Endothelial cell of umbilical vein (primary cell): ENCODE data around the genes POU3F4, HDX, ZNF711, FAM133A, RPA4, NOX1 and ARL13A.

GRCh38 chrX:79258939-79259466, 108.1 kb downstream of the ITM2A start:
- PRO-cap: no peak
CAGE:
- cytosol, long polyA minus RNA: no peak
- cytosol, long polyA plus RNA: no peak
- long polyA plus RNA: no peak
- nucleus, long polyA minus RNA: no peak
- nucleus, long polyA plus RNA: no peak

- PRO-cap: no peak
CAGE:
- cytosol, long polyA minus RNA: no peak
- cytosol, long polyA plus RNA: no peak
- long polyA plus RNA: no peak
- nucleus, long polyA minus RNA: no peak
- nucleus, long polyA plus RNA: no peak
Observed at GRCh38 chrX:80692855-80693130, 116.9 kb downstream of the BRWD3 start.

DNA sequence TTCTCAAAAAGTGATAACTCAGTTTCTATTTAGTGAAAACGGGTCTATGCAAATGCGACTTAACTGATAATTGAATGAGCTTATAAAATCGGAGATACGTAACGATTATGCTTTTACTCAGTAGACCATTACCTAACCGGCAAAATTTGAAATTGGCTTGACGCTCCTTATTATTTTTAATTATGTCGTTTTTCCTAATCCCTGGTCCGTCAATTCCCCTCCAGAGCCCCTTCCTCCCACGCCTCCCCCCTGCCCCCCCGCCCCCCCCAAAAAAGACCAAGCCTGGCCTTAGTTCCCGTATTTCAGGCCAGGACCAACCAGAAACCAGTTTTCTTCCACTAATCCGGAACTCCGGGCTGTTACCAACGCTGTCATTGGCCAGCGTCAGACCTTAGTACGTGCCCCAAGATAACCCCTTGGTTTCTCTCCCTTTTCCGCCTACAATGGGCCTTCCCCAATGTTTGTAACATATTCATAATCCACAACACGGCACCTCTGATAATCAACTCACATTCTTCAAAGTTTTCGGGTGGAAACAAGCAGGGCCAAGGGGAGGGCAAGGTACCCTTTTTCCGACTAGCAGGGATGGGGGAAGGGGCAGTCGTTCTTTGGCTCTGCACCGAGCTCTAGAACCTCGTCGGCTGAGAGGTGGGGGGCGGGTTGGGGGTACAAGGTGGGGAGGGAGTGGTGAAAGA, 1.7 kb downstream of the BRWD3 start:
- PRO-cap: no peak
CAGE:
- cytosol, long polyA minus RNA: no peak
- cytosol, long polyA plus RNA: no peak
- long polyA plus RNA: no peak
- nucleus, long polyA minus RNA: start-site peak on the minus strand centred at position 319 of the sequence, 236 bp wide, 21 reads
- nucleus, long polyA plus RNA: no peak

GRCh38 chrX:83507785-83508567, at the start of gene POU3F4:
POU3F4 (plus strand) TSS chrX:83508290.
- PRO-cap: no peak
CAGE:
- cytosol, long polyA minus RNA: no peak
- cytosol, long polyA plus RNA: no peak
- long polyA plus RNA: no peak
- nucleus, long polyA minus RNA: no peak
- nucleus, long polyA plus RNA: no peak

DNA sequence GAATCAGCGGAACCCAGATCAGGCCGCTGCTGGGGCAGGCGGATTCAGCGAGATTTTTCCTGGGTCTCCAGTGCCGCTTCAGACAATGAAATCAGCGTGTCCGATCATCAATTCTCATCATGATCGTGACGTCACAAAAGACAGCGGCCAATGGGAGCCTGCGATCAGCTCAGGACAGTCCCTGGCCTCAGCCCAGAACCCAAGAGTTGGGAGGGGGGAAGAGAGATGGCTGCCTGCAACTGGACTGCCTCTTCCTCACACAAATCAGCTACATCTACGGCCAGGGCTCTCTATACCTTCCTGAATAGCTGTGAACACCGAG, at the start of gene HDX:
HDX (minus strand) TSS at position 87 of the 322 bp plus-strand sequence.
- PRO-cap: bidirectional peak, plus-strand start at position 202 of the sequence, minus-strand start at position 87 of the sequence
CAGE:
- cytosol, long polyA minus RNA: no peak
- cytosol, long polyA plus RNA: no peak
- long polyA plus RNA: no peak
- nucleus, long polyA minus RNA: start-site peak on the minus strand centred at position 63 of the sequence, 14 bp wide, 50 reads
- nucleus, long polyA plus RNA: start-site peak on the minus strand centred at position 75 of the sequence, 38 bp wide, 88 and 86 reads in 2 replicates

DNA sequence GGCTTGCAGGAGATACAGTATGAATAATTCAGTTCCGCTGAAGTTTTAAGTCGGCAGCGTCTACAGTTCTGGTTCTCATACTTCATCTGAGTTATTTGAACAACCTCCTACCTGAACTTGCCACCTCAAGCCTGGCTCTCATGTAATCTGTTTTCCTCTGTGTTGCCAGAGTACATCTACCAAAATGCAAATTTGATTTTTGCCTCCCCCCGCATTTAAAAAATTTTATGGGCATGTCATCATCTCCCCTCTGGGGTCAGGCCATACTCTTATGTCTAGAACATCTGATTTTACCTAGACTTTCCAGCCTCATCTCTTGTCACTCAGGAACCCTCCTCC, 890 bp downstream of the APOOL start:
- PRO-cap: no peak
CAGE:
- cytosol, long polyA minus RNA: no peak
- cytosol, long polyA plus RNA: no peak
- long polyA plus RNA: no peak
- nucleus, long polyA minus RNA: no peak
- nucleus, long polyA plus RNA: no peak

GRCh38 chrX:85243675-85244358, at the start of gene ZNF711:
ZNF711 (plus strand) TSS chrX:85243991.
- PRO-cap: unidirectional peak, plus-strand start at chrX:85244127
CAGE:
- cytosol, long polyA minus RNA: no peak
- cytosol, long polyA plus RNA: no peak
- long polyA plus RNA: no peak
- nucleus, long polyA minus RNA: no peak
- nucleus, long polyA plus RNA: no peak

GRCh38 chrX:85403559-85403909, 24.1 kb upstream of the POF1B start:
- PRO-cap: no peak
CAGE:
- cytosol, long polyA minus RNA: no peak
- cytosol, long polyA plus RNA: no peak
- long polyA plus RNA: no peak
- nucleus, long polyA minus RNA: no peak
- nucleus, long polyA plus RNA: no peak

GRCh38 chrX:85903604-85903981, 143.8 kb downstream of the CHM start:
- PRO-cap: no peak
CAGE:
- cytosol, long polyA minus RNA: no peak
- cytosol, long polyA plus RNA: no peak
- long polyA plus RNA: no peak
- nucleus, long polyA minus RNA: no peak
- nucleus, long polyA plus RNA: no peak

- PRO-cap: no peak
CAGE:
- cytosol, long polyA minus RNA: no peak
- cytosol, long polyA plus RNA: no peak
- long polyA plus RNA: no peak
- nucleus, long polyA minus RNA: no peak
- nucleus, long polyA plus RNA: no peak
Observed at GRCh38 chrX:93434837-93435194, 238.6 kb downstream of the NAP1L3 start.

- PRO-cap: no peak
CAGE:
- cytosol, long polyA minus RNA: no peak
- cytosol, long polyA plus RNA: no peak
- long polyA plus RNA: no peak
- nucleus, long polyA minus RNA: no peak
- nucleus, long polyA plus RNA: no peak
Observed at GRCh38 chrX:93673847-93674558, at the start of gene FAM133A. FAM133A (plus strand) TSS chrX:93674206.

DNA sequence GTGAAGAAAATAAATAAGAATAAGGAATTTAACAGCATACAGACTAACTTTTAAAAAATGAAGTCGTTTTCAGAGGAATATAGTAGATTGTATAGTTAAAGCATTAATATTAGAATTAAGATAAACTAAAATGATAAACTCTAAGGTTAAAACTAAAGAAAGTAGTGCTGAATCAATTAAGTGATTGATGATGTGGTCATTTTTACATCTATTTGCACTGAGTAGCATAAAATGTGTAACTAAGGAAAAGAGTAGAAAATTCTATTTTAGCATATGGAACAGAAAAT, 531.0 kb downstream of the FAM133A start:
- PRO-cap: no peak
CAGE:
- cytosol, long polyA minus RNA: no peak
- cytosol, long polyA plus RNA: no peak
- long polyA plus RNA: no peak
- nucleus, long polyA minus RNA: no peak
- nucleus, long polyA plus RNA: no peak

DNA sequence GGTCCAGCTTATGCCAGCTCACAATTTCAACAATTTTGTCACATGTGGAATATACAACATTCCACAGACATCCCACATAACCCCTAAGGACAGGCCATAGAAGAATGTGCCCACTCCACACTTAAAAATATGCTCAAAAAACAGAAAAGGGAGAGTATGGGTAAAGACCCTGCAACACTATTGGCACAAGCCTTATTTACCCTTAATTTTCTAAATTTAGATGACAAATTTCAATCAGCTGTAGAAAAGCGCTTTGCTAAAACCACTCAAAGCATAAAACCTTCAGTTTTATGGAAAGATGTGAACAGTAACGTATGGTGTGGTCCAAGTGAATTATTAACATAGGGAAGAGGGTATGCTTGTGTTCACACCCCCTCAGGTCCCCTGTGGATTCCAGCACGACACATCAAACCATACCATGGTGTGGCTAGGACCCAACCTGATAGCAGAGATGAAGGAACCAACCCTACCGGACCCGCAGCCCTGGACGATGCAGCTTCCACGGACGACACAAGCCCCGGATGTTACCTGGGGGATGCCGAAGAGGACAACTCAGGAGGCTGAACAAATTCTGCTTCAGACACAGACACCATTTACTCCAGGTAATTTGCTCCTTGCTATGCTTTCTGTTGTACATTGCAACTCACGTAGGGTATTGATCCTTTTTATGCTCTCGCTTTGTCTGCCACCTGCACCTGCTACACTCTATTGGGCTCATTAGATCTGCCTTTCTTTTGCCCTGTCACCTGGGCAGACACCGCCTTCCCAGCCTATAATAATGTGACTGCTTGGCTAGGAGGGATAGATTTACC, 821.1 kb downstream of the FAM133A start:
- PRO-cap: no peak
CAGE:
- cytosol, long polyA minus RNA: no peak
- cytosol, long polyA plus RNA: no peak
- long polyA plus RNA: no peak
- nucleus, long polyA minus RNA: no peak
- nucleus, long polyA plus RNA: no peak

GRCh38 chrX:96883562-96884021, at the start of gene RPA4:
RPA4 (plus strand) TSS chrX:96883908.
- PRO-cap: no peak
CAGE:
- cytosol, long polyA minus RNA: no peak
- cytosol, long polyA plus RNA: no peak
- long polyA plus RNA: no peak
- nucleus, long polyA minus RNA: no peak
- nucleus, long polyA plus RNA: no peak

DNA sequence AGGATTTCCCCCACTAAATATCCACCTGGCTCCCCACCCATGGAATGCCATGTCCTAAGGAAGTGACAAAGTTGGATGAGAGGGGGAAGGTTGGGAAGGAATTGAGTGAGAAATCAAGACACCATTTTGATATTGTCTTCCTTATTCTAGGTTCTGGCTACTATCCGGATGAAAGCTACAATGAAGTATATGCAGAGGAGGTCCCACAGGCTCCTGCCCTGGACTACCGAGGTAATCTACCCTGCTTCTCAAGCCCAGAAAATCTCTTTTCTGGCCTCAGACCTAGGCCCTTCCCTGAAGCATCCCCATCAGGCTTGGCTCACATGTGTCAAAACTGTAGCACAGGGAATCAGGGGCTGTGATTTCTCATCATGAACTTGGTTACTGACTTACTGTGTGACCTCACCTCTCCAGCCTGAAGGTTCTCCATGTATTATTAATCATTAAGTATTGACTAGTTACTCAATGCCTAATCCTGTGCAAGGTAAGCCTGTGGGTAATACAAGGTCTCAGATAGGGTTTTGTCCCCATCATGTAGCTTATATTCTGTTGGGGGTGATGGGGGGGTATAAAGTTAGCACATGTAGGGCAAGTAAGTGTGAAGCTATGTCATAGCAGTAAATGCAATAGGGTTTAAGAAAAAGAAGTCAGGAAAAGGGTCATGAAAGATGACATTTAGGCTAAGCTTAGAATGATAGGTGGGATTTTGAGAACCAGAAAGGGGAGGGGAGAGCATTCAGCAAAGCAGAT, 6.8 kb downstream of the SRPX2 start:
- PRO-cap: no peak
CAGE:
- cytosol, long polyA minus RNA: no peak
- cytosol, long polyA plus RNA: no peak
- long polyA plus RNA: no peak
- nucleus, long polyA minus RNA: no peak
- nucleus, long polyA plus RNA: no peak

GRCh38 chrX:100729892-100730545, 1.9 kb downstream of the SYTL4 start:
- PRO-cap: no peak
CAGE:
- cytosol, long polyA minus RNA: no peak
- cytosol, long polyA plus RNA: no peak
- long polyA plus RNA: no peak
- nucleus, long polyA minus RNA: no peak
- nucleus, long polyA plus RNA: no peak

DNA sequence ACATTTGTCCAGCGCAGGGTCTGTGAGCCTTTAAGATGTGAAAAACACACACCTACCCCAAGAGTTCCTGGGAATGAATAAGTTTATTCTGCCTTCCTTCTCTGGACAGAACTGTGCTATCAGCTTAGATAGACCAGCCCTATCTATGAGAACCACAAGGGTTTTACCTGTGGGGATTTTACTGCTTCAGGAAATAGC, at the start of gene NOX1:
NOX1 (minus strand) TSS at position 138 of the 198 bp plus-strand sequence.
- PRO-cap: no peak
CAGE:
- cytosol, long polyA minus RNA: no peak
- cytosol, long polyA plus RNA: no peak
- long polyA plus RNA: no peak
- nucleus, long polyA minus RNA: no peak
- nucleus, long polyA plus RNA: no peak

DNA sequence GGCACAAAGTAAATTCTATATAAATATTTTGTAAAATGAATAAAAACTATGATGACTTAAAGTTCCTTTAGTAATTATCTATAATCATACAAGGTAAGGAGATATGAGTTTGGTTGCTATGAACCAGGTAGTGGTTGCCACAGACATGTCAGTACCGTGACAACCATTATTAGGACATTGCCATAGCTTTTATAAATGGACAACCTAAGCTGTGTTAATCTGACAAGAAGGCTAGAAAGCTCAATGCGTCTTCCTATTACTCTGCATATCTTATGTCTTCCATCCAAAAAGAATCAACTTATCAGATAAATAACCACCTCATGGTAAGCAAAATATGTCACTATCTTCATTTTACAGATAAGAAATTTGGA, at the start of gene ARL13A:
ARL13A (plus strand) TSS at position 222 of the 371 bp plus-strand sequence.
- PRO-cap: no peak
CAGE:
- cytosol, long polyA minus RNA: no peak
- cytosol, long polyA plus RNA: no peak
- long polyA plus RNA: no peak
- nucleus, long polyA minus RNA: no peak
- nucleus, long polyA plus RNA: no peak

DNA sequence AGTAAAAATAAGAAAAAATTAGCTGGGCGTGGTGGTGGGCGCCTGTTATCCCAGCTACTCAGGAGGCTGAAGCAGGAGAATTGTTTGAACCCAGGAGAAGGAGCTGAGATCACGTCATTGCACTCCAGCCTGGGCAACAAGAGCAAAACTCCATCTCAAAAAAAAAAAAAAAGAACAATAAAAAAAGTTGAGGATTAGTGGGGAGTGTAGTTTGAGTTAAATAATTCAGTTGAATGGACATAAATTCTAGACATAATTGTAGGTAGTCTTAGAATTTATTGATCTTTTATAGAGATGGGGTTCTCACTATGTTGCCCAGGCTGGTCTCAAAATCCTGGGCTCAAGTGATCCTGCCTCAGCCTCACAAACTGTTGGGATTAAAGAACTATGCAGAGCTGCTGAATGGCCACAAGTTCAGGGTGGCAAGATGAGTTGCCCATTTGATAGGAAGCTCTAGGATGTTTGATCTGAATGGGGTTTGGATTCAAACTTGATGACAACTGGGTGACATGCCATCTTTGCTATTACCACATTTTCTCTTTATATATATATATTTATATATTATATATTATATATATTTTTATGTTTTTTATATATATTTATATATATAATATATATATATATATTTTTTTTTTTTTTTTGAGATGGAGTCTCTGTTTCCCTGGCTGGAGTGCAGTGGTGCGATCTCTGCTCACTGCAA, 3.5 kb downstream of the RPL36A start:
- PRO-cap: no peak
CAGE:
- cytosol, long polyA minus RNA: no peak
- cytosol, long polyA plus RNA: no peak
- long polyA plus RNA: no peak
- nucleus, long polyA minus RNA: no peak
- nucleus, long polyA plus RNA: no peak

- PRO-cap: no peak
CAGE:
- cytosol, long polyA minus RNA: no peak
- cytosol, long polyA plus RNA: no peak
- long polyA plus RNA: no peak
- nucleus, long polyA minus RNA: no peak
- nucleus, long polyA plus RNA: no peak
Observed at GRCh38 chrX:101617203-101617691, 553 bp downstream of the ARMCX6 start.